Mucosa of descending colon (tissue), 1 donor: ENCODE measurements around the gene HOXA4.

DNA sequence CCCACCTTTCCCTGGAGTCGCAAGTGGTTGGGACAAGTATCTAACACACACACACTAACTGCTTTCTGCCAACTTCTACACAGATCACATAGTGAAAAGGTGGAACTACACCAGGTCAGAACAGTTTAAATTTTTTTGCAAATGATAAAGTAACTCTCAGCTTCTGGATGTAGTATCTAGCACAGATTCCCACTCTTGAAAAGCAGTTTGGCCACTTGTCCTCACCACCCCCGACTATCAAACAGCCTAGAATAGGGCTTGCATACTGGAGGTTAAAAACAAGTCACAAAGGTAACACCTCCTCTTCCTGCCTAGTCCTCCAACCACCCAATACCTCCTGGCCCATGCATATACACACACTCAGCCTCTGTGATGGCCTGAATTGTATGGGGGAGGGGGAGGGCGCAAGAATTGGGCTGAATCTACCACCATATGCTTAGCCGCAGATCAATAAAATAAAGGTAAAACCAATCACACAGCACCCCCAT, 5.7 kb downstream of the SKAP2 start:
- PRO-cap, result unidirectional peak, minus-strand start at position 236 of the sequence

DNA sequence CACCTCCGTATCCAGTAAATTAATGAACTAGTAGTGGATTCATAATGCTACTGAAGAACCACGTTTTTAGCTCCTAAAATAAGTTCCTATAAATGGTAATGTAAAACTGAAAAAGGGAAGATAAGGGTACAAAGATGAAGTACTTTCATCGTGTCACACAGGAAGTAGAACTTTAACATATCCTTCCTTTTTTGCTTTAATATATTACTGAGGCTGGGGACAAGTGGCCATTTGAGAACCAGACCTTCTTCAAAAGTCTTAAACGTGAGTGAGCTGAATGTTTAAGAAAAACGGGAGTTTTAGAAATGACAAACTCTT, 879 bp downstream of the SKAP2 start:
- PRO-cap, result unidirectional peak, plus-strand start at position 199 of the sequence

DNA sequence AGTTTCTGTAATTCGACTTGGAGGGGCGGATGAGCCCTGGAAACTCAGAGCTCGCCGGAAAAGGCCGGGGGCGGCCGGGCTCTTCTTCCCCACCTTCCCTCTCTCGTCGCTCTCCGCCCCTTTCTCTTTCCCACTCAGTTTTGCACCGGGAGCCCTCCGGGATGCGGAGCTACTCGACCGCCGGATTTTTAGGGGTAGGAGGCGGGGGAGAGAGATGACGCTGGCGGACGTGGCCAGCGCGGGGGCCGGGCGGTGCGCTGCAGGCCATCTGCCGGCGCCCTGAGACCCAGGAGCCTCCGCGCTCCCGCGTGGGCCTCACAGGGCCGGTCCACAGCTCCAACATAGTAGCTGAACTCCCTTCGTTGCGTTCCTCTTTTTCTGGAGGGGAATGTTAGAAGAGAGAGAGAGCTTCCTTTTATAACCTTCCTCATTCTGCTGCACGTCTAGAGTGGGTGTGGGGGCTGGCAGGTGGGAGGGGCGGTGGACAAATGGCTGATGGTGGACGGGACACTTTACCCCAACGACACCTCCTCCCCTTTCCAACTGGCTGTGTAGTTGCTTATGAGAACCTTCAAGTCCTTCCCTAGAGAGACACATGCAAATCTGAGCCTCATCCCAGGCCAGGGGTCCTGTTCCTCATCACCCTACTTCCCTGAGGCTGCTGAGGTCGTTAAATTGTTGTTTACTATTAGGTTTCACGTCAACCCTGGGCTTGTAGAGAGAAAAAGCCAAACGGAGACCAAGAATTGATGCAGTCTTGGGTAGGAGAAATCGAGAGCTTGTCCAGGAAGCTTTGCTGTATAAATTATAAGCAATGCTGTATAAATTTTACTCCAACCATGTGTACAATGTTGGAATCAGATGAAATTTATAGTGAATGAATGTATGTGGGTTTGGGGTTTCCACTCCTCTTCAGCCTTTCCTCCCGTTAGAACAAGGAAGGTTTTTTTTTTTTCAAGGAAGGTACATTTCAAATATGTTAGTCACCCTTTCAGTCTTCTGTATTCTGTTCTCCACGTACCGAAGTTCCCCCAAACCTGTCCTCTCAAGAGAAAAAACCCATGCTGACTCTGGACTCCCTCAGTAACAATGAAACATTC, 1.3 kb upstream of the HOXA1 start:
- PRO-cap, result bidirectional peak, plus-strand start at position 289 of the sequence, minus-strand start at position 190 of the sequence; bidirectional peak, plus-strand start at position 752 of the sequence, minus-strand start at position 434 of the sequence

GRCh38 chr7:27117699-27118626, 12.6 kb downstream of the HOXA4 start:
- PRO-cap, result no peak

DNA sequence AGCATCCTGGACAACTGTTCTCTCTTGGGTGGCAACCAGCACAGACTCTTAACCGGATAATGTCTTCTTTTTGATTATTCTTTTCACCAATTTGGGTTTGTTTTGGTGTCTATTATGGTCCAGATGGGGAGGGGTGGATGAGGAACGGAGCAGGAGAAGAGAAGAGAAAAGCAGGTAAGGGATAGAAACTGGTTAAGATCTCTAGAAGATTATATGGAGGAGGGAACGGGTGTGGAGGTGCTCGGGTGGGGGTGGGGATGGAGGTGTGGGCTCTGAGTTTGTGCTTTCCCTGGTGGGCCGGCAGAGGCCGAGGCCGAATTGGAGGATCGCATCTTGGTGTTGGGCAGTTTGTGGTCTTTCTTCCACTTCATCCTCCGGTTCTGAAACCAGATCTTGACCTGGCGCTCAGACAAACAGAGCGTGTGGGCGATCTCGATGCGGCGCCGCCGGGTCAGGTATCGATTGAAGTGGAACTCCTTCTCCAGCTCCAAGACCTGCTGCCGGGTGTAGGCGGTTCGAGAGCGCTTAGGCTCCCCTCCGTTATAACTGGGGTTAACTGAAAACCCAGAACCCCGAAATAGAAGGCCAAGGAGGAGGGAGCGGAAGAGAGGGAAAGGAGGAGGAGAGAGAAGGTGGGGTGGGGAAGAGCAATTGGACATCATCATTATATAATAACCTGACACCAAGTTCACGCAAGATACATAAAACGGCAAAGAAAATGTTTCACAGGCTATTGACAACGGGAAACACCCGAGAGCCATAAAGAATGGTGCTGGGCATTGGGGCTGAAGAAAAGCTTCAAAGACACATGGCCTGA, 1.3 kb downstream of the HOXA4 start:
- PRO-cap, result unidirectional peak, plus-strand start at position 728 of the sequence

DNA sequence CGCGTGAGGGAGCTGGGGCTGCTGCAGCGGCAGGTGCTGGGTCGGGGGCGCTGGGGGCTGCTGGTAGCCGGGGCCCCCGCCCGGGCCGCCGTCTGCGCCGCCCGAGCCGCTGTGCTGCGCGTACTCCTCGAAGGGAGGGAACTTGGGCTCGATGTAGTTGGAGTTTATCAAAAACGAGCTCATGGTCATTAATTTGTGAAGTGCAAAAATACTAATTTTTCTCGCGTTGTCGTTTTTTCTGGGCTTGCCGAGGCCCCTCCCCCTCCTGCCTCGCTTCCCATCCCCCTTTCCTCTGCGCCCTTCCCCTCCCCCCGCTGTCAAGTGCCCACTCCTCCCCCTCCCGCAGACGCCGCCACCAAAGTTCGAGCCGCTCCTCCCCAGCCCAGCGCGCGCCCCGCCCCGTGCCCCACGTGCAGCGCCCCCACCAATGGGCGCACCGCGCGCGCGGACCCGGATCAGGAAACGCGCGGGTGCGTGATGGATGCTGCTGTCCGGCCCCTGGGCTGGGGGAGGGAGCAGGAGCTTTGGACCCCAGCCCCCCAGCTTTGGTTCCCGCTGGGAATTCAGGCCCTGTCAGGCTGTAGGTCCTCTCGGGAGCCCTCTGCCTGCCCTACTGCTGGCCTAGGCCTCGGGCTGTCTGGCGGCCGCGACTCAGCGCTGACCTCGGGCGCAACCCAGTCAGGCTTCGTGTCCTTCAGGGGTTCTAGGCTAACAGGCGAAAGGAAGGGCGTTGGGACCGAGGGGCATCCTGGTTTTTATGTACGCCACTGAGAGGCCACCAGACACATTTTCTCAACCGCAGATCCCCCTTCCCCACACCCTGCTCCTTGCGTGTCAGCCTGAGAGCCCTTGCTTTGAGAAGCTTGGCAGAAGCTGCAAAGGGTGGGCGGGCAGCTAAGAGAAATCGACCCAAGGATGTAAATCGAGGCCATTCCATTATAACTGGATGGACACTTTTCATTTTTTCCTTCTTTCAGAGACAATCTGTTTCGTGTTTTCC, at the start of gene HOXA4:
Gene HOXA4, minus strand, starts transcription at position 213 of the 1,000 bp plus-strand sequence.
- PRO-cap, result bidirectional peak, plus-strand start at position 458 of the sequence, minus-strand start at position 267 of the sequence

DNA sequence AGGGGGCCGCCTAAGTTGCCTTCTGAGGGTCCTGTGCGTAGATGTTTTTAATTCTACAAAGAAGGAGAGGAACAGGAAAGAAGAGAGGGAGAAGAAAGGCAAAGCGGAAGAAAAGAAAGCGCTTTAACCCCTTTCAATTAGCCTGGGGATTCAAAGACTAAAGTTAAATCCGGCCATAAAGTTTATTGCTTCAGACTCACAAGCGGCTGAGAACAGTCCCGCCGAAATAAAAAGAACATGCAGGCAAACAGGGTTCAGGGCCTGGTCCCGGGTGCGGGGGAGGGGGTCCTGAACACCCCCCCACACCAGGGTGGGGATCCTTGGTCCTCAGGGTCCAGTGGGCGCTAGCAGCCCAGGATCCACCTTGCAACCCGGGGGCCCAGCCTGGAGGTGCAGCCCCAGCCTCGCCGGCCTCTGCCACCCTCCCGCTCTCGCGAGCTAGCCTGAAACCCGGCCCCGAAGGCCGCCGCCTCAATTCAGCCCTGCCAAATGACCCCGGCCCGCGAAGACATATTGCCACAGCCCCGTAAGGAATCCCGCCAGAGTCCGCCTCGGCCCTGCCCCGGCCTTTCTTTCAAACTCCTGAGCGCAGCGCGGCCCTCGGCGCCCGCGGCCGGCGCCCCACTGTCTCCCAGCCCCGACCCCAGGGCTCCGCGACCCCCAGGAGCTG, 4.3 kb downstream of the HOXA5 start:
- PRO-cap, result bidirectional peak, plus-strand start at position 193 of the sequence, minus-strand start at position 139 of the sequence; bidirectional peak, plus-strand start at position 542 of the sequence, minus-strand start at position 412 of the sequence

DNA sequence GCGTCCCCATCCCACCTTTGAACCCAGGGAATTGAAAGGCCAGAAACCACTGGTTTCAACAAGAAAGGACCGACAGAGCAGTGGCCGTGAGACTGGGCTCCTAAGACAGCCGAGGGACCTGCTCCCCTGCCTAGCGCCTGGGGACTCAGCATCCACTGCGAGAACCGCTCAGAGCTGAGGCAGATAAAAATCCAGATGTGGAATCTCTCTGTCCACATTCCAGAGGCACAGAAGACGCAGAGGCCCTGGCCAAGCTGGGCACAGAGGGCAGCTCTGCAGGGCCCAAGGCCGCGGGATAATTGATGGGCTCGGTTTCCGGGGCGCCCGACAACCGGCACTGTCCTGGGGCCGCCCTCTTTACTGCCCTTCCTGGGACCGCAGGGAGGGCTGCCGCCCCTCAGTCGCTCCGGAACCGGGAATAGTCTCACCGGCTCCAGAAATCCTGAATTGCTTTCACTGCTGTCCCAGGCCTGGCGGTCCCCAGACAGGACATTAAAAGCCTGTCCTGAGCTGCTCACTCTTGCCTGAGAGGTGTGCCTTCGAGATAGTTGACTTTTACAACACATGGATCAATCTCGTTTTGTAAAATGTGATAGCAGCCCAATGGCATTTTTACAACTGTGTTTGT, 1.2 kb upstream of the HOXA6 start:
- PRO-cap, result unidirectional peak, minus-strand start at position 290 of the sequence; bidirectional peak, plus-strand start outside the sequence, minus-strand start at position 486 of the sequence

DNA sequence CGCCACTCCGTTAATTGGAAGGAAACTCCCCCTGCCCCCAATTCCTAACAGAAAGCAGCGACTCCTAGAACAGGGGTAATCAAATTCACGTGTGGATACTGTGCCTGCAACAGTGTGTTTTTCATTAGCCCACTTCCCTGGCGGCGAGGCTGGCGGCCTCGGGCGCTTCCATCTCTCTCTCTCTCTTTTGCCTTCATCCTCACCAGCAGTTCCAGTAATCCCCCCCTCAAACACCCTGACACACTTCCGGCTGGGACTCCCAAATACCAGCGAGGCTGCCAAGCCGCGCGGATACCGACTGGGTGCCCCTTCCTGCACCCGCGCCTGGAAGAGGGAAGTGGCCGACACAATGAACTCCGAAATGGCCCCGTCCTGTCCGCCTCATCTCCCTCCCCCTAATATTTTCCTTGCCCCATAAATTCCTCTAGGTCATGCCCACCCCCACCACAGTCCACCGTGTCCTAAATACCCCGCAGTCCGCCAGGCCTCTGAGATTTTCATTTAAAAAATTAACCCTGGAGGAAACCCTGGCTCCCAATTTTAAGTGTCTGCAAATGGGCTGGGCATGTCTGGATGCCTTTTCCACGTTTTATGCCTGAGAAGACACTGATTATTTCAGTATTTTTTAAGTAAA, 1.8 kb upstream of the HOXA9 start:
- PRO-cap, result no peak

- PRO-cap, result no peak
These were observed 2.6 kb downstream of the HOXA11 start for GRCh38 chr7:27182196-27183035.

GRCh38 chr7:27184188-27185134, 571 bp downstream of the HOXA11 start:
- PRO-cap, result bidirectional peak, plus-strand start at chr7:27184458, minus-strand start at chr7:27184462; bidirectional peak, plus-strand start at chr7:27184796, minus-strand start at chr7:27184782

- PRO-cap, result unidirectional peak, minus-strand start at chr7:27199873
These were observed 433 bp downstream of the HOXA13 start for GRCh38 chr7:27199306-27200010.

- PRO-cap, result unidirectional peak, plus-strand start at chr7:27235852
These were observed 7.1 kb upstream of the EVX1 start for GRCh38 chr7:27235293-27236141.

DNA sequence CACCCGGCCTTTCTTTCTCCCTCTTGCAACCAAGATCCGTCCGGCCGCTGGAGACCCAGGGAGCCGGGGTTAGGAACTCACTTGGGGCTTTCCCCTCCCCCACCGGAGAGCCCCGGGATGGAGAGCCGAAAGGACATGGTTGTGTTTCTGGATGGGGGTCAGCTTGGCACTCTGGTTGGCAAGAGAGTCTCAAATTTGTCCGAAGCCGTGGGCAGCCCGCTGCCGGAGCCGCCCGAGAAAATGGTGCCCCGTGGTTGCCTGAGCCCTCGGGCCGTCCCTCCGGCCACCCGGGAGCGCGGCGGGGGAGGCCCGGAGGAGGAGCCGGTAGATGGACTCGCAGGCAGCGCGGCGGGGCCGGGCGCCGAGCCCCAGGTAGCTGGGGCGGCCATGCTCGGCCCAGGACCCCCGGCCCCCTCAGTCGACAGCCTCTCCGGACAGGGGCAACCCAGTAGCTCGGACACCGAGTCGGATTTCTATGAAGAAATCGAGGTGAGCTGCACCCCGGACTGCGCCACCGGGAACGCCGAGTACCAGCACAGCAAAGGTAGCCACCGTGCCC, 391 bp downstream of the EVX1 start:
- PRO-cap, result no peak

- PRO-cap, result bidirectional peak, plus-strand start at chr7:27421011, minus-strand start at chr7:27420815
These were observed 178.1 kb downstream of the EVX1 start for GRCh38 chr7:27420647-27421157.

GRCh38 chr7:27656926-27657339, 5.8 kb downstream of the HIBADH start:
- PRO-cap, result no peak

- PRO-cap, result no peak
These were observed 55.9 kb downstream of the TAX1BP1 start for GRCh38 chr7:27795987-27796210.

GRCh38 chr7:27901217-27901975, 161.4 kb downstream of the TAX1BP1 start:
- PRO-cap, result no peak

DNA sequence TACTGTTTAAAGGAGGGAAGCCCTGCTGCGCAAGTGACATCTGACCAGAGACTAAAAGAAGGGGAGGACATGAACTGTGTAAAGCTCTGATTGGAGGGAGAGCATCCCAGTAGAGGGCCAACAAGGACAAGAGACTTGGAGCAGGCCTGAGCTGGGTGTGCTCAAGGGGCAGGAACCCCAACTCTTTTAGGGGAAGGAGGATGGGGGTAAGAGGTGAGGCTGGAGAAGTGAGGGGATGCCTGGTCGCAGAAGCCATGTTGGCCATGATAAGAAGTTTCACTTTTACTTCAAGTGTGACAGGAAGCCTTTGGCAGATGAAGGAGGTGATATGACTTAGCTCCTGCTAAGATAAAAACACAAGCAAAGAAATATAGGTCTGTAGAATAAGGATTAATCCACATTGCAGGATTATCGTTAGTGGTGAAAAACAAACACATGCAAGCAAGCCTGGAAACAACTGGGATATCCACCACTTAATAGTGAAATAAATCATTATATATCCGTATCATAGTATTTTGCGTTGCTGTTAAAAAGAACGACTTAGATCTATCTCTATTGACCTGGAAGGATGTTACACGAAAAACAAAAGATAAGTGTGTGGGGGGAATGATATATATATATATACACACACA, 208.2 kb downstream of the JAZF1 start:
- PRO-cap, result no peak

DNA sequence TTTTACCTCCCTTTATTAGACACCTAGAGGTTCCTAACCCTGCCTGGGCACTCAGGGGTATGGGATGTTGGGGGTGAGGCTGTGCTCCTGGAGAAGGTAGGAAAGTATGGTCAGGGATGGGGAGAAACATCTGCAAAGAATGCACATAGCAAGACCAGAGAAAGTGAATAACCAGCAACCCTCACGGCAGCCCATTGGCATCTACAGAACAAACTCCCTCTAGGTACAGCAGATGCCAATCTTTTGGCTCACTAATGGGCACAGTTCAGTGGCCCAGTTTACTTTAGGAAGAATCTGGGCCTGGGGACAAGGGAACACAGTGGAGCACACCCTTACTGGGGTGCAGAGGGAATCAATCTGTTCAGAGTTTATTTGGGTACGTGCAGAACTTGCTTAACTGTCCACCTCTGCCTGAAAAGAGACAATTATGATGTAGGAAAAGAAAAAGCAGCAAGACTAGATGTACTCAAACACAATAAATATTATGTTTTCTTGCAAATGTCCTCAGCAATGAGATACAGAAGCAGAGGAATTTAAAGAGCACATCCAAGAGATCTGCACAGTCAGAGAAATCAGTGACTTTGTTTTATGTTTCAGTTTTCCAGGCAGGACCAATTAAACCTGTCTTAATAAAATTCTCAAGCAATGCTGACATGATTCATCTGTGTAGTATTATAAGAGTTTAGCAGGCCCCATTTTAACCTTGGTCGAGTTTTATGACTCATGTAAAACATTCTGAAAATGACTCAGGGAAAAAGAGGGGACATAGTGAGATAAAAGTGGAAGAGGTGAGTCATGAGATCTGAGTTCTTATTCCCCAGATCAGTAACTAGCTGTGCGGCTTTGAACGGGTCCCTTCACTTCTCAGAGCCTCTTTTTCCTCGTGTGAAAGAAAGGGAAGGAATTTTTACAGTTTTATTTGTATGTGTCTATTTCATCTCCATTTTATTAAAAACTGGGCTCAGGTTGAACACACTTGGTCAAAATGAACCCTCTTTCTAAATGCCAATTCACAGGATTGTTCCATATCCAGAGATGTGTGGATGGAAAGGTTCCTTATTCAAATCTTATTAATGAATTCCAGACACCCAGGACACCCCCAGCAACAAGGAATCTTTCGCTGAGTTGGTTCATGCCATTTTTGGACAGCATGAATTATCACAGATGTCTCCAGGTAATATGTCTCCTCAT, 143.5 kb downstream of the JAZF1 start:
- PRO-cap, result no peak